ENCODE measurements around a stretch of chr1.

GRCh38 chr1:235127653-235128409, 806 bp downstream of the TOMM20 start:
- PRO-cap: no peak

- PRO-cap: no peak
Measured at GRCh38 chr1:235326520-235326943, 1.4 kb downstream of the ARID4B start.

DNA sequence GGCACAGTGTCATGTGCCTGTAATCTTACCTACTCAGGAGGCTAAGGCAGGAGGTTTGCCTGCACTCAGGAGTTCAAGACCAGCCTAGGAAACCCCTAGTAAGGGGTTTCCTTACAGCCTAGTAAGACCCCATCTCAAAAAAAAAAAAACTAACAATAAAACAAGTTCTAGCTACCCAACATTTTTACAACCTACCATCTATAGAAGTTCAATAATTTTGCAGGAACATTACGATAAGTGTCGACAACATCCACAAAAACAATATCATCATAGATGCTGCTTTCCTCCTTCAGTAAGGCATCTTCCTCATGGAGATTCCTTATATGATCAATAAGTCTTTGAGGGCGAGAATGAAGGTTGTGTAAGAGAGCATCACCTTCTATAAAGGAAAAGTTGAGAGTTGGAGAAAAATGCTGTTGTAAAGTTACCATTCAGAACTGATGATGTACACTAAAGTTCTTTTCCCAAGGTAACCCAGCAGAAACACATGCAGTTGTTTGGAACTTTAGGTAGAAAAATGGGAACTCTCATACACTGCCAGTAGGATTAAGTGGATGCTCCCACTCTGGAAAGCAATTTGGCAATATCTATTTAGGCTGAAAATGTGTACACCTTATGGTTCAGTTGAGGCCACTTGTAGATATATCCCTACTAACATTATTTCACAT, 45.7 kb downstream of the B3GALNT2 start:
- PRO-cap: no peak

DNA sequence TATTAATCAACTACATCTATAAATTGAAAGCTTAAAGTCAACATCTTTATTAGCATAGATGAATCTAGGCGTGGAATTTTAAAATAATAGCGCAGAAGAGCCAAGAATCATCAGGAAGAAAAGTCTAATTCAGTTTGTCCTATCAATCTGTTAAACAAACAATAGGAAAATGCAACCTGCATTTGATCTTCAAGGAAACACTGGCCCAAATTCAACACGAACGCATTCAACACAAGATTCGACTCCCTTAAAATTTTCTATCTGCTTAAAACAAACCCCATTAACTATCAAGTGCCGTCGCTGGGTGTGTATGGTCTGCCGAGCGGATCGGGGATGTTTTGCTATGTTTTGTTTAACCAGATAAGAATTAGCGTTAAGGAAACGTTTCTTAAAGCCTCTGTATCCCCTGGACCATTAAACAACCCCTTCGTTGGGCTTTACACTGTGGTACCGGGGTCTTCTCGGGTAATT, 983 bp downstream of the LYST start:
- PRO-cap: no peak

GRCh38 chr1:235876455-235876917, 9.8 kb upstream of the LYST start:
- PRO-cap: no peak

GRCh38 chr1:236020282-236020673, 44.6 kb downstream of the NID1 start:
- PRO-cap: no peak

GRCh38 chr1:236141360-236141849, 934 bp upstream of the GPR137B start:
- PRO-cap: no peak

DNA sequence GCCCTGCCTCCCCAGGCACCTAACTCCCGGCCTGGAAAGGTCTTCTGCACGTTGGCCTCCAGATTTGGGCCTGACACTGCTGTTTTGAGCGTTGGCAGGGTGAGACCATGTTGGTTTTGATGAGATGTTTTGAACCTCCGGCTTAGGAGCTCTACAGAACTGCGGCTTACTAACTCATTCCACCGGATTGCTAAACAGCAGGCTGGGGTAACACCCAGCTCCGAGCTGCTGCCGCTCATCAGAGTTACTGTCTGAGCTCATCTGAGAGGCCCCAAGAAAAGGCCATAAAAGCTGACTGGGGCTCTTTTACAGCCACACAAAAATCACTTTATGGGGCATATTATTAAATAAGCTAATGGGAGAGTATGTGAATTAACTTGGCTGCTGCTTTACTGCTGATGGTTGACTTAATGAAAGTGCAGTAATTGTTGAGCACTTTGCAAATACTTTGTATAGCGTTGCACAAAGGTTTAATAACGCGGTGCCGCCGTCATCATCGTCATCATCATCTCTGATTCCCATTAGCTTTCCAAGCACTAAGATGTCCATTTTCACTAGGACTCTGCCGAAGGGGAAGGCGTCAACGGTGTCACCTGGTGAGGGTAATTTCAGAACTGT, 1.2 kb downstream of the GPR137B start:
- PRO-cap: unidirectional peak, minus-strand start at position 192 of the sequence

DNA sequence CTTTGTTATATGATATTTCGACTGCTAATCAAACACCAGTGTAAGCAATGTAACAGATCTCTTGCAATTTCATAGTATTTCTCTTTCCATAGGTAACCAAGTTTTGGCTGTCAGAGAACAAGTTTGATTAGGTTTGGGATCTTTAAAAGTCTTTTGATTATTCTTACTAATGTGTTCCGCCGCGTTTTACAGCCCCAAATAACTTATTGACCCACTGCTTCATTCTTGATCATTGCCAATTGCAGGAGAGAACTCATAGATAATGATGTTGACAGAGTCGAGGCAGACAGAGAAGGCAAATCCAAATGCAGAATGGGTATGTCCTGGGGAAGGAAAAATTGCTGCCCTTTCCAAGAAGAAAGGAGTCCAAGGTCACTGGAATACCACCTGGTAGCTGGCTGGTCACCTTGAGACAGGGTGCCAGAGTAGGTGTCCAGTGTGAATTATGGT, 28.3 kb upstream of the ERO1B start:
- PRO-cap: no peak

DNA sequence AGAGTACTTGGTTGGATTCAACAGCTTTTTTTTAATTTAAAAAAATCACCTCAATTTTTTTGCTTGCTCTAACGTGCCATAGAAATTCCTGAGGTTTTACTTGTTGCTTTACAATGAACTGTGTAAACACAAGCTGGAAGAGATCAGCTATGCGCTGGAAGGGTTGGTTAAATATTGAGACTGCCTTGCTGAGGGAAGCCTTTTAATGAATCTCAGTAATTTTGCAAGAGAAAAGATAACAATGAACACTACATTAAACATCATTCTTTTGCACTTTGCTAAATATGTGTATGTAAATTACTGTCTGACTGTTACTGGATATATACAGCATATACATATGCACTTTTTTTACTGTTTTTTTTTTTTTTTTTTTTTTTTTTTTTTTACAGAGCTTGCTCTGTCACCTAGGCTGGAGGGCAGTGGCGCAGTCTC, 6.5 kb upstream of the LGALS8 start:
- PRO-cap: no peak

- PRO-cap: no peak
Measured at GRCh38 chr1:236687154-236687678, 917 bp downstream of the ACTN2 start.

GRCh38 chr1:236687742-236687990, 1.4 kb downstream of the ACTN2 start:
- PRO-cap: no peak

- PRO-cap: no peak
Measured at GRCh38 chr1:236760811-236761344, 34.2 kb upstream of the MTR start.

- PRO-cap: no peak
Measured at GRCh38 chr1:237181707-237182180, 139.8 kb downstream of the RYR2 start.

DNA sequence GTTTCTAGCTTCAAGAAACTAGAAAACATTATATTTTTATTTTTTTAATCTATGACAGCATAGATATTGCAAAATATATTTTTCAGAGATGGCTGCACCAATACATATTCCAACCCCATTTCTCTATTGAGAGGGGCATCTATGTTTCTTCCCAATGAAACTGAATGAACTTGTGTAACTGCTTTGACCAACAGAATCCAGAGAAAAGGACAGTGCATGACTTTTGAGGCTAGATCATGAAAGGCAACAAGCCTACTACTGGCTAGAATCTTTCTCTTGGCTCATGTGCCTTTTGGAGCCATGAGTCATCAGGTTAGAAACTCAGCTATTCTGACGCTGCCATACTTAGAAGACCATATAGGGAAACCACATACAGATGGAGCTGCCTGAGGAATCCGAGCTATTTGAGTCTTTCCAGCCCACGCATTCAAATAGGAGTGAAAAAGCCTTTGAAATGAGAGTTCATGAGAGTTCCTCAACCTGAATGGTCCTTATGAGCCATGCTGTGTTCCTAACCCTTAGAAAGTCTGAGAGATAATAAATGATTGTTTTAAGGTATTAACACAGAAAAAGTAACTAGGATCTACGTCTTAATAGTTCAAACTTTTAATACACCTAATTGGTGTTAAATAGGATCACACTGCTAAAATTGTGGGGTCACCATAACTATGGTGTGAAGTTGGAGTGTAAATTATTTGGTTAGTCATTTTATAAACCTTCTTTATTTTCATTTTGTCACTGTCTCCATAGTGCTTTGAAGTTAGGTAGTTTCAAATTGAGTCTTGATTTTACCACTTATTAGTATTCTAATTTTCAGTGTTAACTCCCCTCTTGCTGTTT, 738.4 kb upstream of the CHRM3 start:
- PRO-cap: no peak

- PRO-cap: no peak
Measured at GRCh38 chr1:239718858-239719514, 332.6 kb downstream of the CHRM3 start.

- PRO-cap: no peak
Measured at GRCh38 chr1:239997752-239998426, 93.8 kb upstream of the FMN2 start.

- PRO-cap: no peak
Measured at GRCh38 chr1:240122822-240123299, 31.2 kb downstream of the FMN2 start.

- PRO-cap: no peak
Measured at GRCh38 chr1:240405762-240406127, 206.2 kb downstream of the GREM2 start.

GRCh38 chr1:240599253-240599722, 12.7 kb downstream of the GREM2 start:
- PRO-cap: no peak